A549 (cell line): ENCODE measurements around a stretch of chr10.

- PRO-cap: no peak
CAGE:
- cytosol, long polyA plus RNA: no peak
- long polyA plus RNA: no peak
- nucleus, long polyA plus RNA: no peak
Measured at GRCh38 chr10:79244212-79245383, 102.7 kb upstream of the PPIF start.

- PRO-cap: no peak
CAGE:
- cytosol, long polyA plus RNA: no peak
- long polyA plus RNA: no peak
- nucleus, long polyA plus RNA: no peak
Measured at GRCh38 chr10:79248444-79248816, 98.8 kb upstream of the PPIF start.

- PRO-cap: no peak
CAGE:
- cytosol, long polyA plus RNA: no peak
- long polyA plus RNA: no peak
- nucleus, long polyA plus RNA: no peak
Measured at GRCh38 chr10:79254930-79255911, 92.0 kb upstream of the PPIF start.

DNA sequence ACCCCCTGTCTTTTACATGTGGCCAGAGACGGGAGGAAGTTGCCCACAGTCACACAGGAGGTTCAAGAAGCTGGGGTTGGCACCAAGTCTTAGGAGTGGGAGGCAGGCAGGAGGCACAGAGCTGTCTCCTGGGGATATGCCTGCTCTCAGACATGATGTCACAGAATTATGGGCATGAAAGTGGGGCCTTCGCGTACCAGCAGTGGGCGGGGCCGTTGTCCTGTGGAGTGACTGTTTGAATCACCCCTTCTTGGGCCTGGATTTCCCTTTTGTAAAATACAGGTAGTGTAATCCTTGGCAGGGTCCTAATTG, 81.2 kb upstream of the PPIF start:
- PRO-cap: no peak
CAGE:
- cytosol, long polyA plus RNA: no peak
- long polyA plus RNA: no peak
- nucleus, long polyA plus RNA: no peak

- PRO-cap: no peak
CAGE:
- cytosol, long polyA plus RNA: no peak
- long polyA plus RNA: no peak
- nucleus, long polyA plus RNA: no peak
Measured at GRCh38 chr10:79267834-79268963, 79.1 kb upstream of the PPIF start.

- PRO-cap: no peak
CAGE:
- cytosol, long polyA plus RNA: no peak
- long polyA plus RNA: no peak
- nucleus, long polyA plus RNA: no peak
Measured at GRCh38 chr10:79286117-79287059, 60.9 kb upstream of the PPIF start.

DNA sequence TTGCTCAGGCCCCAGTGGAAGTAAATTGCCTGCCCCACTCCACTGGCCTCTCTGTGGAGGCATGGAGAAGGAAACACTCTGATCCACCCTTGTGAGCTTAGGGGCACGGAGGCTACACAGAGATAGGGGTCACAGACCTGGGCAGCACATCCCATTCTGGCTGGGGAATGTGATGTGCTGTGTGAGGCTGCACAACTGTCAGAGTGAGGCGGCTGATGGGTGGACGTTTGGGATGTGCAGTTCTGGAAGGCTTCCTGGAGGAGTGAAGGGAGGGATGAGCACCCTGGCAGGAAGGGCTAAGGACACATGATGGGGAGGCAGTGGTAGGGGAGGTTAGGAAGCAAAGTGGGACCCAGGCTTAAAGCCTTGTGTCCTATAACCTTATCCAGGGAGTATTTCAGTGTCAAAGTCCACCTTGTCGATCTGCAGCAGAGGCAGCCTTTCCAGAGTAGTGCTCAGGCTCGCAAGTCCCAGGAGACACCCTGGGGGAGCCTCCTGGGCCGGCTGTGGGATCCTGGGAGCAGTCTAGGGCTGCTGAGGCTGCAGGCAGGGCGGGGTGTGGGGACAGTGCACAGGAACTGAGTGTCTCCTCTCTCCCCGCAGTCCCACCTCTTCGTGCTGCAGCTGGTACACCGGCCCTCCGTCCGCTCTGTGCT, 45.6 kb upstream of the PPIF start:
- PRO-cap: no peak
CAGE:
- cytosol, long polyA plus RNA: no peak
- long polyA plus RNA: no peak
- nucleus, long polyA plus RNA: no peak

DNA sequence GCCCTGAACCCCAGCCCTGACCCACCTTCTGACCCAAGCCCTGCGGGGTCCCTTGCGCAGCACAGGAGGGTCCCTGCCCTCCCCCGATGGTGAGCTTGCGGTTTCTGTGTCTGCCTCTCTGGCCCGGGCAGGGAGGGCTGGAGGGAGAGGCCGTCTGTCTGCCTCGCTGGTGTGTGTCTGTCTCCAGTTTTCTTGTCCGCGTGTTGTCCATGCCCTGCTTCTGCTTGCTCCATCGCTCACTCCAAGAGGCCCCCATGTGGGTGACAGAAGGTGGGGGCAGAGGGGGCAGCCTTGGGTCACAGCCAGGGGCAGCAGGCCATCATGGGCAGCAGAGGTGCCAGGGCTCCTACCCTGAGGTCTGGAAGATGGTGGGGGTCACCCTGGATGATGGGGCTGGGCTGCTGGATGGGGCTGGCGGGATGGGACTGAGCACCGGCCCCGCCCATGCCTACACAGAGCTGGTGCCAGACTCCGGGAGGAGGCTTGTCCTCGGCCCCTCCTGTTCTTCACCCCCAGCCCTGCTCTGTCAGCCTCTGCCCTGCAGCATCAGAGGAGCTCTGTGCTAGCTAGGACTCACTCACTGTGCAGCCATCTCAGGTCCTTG, 35.8 kb upstream of the PPIF start:
- PRO-cap: no peak
CAGE:
- cytosol, long polyA plus RNA: no peak
- long polyA plus RNA: no peak
- nucleus, long polyA plus RNA: no peak

- PRO-cap: no peak
CAGE:
- cytosol, long polyA plus RNA: no peak
- long polyA plus RNA: no peak
- nucleus, long polyA plus RNA: no peak
Measured at GRCh38 chr10:79323188-79323992, 23.9 kb upstream of the PPIF start.

GRCh38 chr10:79348446-79349361, 1.4 kb downstream of the PPIF start:
- PRO-cap: no peak
CAGE:
- cytosol, long polyA plus RNA: no peak
- long polyA plus RNA: no peak
- nucleus, long polyA plus RNA: no peak

DNA sequence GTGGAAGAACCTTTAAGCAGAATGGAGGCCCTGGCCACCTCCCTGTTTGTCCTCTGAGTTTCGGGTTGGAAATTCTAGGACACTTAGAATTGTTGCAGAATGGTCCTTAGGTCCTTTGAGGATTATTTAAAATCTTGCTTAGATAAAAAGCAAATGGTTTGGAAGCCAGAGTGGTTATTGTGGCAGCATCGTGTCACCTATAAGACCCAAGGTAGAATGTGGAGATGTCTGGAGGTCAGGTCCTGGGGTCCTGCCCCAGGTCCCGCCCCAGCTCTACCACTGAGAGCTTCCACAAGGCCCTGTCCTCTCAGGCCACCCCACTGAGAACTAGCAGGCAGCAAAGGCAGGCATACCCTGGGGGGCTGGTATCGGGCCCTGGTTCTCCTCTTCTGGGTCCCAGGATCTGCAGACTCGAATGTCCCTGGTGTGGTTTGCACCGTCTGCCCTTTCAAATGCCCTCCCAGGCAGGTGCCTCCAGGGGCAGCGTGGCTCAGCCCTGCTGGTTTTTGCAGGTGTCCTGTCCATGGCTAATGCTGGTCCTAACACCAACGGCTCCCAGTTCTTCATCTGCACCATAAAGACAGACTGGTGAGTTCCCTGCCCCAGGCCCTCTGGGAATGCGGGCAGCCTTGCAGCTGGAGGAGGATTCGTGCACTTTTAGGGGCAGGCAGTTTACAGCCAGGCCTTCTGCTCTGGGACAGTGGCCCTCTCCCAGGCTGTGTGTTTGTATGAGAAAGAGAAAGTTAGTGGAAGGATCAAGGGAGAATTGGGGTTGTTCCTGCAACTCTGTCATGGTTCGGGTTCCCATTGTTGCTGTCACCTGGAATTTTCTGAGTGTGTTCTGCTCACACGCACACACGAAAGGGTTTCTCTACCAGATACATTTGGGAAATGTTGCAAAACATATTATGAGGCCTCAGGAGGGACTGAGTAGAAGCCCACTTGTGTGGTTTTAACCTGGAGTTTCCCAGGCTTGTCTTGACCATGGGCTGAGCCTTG, 4.8 kb downstream of the PPIF start:
- PRO-cap: no peak
CAGE:
- cytosol, long polyA plus RNA: no peak
- long polyA plus RNA: no peak
- nucleus, long polyA plus RNA: no peak

- PRO-cap: no peak
CAGE:
- cytosol, long polyA plus RNA: no peak
- long polyA plus RNA: no peak
- nucleus, long polyA plus RNA: no peak
Measured at GRCh38 chr10:79396963-79397601, 48.3 kb downstream of the ZCCHC24 start.

DNA sequence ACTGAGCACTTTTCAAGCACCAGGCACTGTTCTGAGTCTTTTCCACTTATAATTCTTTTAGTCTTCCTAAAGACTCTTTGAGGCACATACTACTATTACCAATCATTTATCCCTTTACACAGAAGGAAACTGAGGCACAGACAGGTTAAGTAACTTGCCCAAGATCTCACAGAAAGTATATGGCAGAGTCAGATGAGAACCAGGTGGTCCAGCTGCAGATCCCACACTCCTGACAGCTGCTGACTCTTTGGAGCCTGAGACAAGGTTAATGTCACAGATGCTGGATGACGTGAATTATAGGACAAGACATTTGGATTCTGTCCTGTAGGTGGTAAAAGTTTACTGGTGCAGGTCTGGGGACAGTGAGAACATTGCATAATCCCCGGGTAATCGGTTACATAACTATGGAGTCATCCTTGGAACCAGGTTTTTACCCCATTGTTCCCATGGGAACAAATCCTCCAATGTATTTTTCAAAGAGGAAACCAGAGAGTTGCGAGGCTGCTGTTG, 27.4 kb upstream of the ZCCHC24 start:
- PRO-cap: no peak
CAGE:
- cytosol, long polyA plus RNA: no peak
- long polyA plus RNA: no peak
- nucleus, long polyA plus RNA: no peak

- PRO-cap: no peak
CAGE:
- cytosol, long polyA plus RNA: no peak
- long polyA plus RNA: no peak
- nucleus, long polyA plus RNA: no peak
Measured at GRCh38 chr10:80135820-80136568, 3.5 kb downstream of the PLAC9 start.

GRCh38 chr10:80186231-80187192, 18.8 kb downstream of the ANXA11 start:
- PRO-cap: no peak
CAGE:
- cytosol, long polyA plus RNA: no peak
- long polyA plus RNA: no peak
- nucleus, long polyA plus RNA: no peak

GRCh38 chr10:80207818-80208483, 2.6 kb upstream of the ANXA11 start:
- PRO-cap: no peak
CAGE:
- cytosol, long polyA plus RNA: no peak
- long polyA plus RNA: no peak
- nucleus, long polyA plus RNA: no peak

GRCh38 chr10:80286079-80286733, 3.3 kb downstream of the MAT1A start:
- PRO-cap: no peak
CAGE:
- cytosol, long polyA plus RNA: no peak
- long polyA plus RNA: no peak
- nucleus, long polyA plus RNA: no peak

GRCh38 chr10:80489884-80490777, 36.0 kb downstream of the TSPAN14 start:
- PRO-cap: no peak
CAGE:
- cytosol, long polyA plus RNA: no peak
- long polyA plus RNA: no peak
- nucleus, long polyA plus RNA: no peak

DNA sequence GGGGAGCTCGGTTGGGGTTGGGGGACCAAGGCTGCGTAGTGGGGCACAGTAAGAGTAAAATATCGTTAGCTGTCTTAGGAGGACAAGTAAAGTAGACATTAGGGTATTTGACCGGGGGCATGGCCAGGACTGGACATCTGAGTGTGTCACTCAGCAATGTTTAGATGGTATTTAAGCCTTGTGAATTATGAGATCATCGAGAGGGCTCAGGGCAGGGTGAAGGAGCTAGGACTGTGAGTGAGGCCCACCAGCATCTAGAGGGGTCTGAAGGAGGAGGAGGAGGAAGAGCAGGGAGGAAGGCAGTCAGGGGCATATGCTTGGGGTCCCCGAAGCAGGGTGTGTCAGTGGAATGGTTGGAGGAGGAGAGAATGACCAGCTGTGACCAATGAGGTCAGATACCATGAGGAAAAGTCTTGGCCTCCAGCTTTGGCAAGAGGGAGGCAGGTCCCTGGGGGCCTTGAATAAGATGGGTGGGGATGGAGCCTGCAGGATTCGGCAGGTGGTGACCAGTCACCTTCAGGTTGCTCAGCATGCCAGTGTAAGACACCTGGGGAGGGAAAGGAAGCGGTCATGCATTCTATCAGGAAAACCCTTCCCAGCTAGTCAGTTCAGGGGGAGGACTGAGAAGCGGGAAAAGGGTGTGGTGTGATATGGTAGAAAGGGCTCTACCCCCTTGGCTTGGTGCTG, 34.9 kb upstream of the SH2D4B start:
- PRO-cap: no peak
CAGE:
- cytosol, long polyA plus RNA: no peak
- long polyA plus RNA: no peak
- nucleus, long polyA plus RNA: no peak

- PRO-cap: no peak
CAGE:
- cytosol, long polyA plus RNA: no peak
- long polyA plus RNA: no peak
- nucleus, long polyA plus RNA: no peak
Measured at GRCh38 chr10:80504009-80504913, 33.4 kb upstream of the SH2D4B start.